ENCODE measurements around a stretch of chr17.

DNA sequence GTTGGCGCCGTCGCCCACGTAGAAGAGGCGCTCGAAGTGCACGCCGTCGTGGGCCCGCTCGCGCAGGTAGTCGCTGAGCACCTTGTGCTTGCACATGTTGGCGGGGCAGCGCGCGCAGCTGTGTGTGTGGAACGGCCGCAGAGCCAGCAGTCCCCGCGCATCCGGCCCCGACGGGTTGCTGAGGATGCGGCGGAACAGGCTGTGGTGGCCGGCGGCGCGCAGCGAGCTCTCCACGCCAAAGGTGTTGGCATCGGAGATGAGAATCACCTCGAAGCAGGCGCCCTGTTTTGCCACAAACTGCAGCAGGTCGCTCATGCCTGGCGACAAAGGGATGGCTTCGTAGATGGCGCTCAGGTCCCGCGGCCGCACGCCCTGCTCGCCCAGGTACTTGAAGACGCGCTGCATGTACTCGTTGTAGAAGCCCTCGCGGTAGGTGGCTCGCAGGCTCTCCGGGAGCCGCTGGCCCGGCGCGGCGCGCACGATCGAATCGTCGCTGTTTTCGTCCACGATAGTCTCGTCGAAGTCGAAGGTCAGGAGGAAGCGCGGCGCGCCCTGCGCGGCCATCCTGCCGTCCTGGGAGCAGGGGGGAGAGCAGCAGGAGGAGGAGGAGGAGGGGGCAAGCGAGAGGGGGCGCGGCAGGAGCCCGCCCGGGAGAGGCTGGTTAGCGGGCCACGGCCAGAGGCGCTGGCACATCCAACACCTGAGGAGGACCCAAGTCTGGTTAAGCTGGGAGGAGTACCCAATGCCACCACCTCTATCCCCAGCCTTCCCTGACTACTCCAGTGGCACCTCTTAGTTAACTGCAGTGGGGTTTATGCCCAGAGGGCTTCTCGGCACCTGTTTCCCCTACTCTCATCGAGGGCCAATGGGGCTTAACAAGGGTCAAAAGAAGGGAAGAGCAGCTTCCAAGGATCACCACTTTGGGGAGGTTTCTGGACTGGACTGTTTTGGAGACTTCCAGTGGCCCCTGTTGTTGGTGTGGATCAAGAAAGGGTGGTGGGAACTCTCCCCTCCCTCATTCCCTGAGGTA, 5.8 kb downstream of the PHOSPHO1 start:
- PRO-cap: no peak
- RRBS: 2% methylated on average over 5 of the region's 83 CpGs

DNA sequence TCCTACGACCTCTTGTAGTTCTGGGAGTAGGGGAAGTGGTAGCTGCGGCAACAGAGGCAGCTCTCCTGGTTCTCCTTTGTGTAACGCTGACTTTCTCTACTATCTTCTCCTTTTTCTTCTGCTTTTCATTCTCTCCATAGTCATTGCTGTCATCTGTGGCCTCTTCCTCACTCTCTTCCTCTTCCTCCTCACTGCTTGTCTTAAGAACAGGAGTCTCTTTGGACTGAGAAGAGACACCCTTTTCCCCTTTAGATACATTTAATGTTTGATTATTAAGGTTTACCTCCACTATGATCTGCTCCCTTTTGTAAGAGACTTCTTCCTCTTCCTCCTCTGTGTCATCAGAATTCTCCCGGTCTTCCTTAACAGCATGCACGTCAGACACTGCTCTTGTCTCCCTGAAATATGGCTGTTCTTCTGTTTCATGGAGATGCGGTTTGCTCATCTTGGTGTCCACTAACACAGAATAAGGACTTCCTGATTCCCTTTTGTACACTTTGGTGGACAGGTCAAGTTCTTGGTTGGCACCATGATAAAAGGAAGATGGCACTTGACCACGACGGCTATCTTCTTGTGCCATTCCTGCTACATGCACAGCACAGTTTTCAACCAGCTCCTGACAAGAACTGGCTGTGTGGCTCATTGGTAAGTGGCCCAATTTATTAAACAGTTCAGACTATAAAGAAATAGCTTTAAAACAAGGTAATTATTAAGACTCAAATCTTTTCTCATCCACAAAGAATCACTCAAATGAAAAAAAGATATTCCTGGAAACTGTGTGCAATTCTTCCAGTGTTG, 44.8 kb downstream of the ZNF652 start:
- PRO-cap: no peak
- RRBS: no CpG with 5 or more reads among the region's 8 CpGs

DNA sequence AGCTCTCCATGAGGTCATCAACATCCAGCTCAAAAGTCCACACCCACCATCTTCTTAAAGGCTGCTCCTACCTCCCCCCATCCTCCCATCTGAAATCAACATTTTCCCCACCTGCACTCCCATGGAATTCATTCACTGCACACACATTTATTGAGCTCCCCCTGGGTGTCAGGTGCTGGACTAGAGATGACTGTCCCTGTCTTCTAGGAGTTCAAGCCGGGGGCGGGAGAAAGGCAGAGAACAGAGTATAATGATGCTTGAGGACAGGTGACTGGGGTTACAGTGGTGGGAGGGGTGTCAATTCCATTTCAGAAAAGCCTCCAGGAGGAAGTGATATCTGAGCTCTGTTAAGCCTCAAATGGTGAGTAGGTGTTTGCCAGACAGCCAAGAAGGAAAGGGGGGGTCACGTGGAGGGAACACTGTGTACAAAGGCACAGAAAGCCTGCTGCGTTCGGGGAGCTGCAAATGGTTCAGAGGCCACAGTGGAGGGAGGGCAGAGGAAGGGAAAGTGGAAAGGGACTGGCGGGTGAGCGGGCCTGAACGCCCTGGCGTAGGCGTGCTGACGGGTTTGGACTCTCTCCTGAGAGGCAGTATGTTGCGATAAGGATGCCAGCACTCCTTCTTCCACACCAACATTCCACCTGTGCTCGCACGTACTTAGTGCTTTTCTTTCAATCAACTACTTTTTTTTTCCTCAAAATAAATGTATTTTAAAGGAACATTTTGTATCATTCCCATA, 9.7 kb upstream of the NXPH3 start:
- PRO-cap: no peak
- RRBS: no CpG with 5 or more reads among the region's 14 CpGs

DNA sequence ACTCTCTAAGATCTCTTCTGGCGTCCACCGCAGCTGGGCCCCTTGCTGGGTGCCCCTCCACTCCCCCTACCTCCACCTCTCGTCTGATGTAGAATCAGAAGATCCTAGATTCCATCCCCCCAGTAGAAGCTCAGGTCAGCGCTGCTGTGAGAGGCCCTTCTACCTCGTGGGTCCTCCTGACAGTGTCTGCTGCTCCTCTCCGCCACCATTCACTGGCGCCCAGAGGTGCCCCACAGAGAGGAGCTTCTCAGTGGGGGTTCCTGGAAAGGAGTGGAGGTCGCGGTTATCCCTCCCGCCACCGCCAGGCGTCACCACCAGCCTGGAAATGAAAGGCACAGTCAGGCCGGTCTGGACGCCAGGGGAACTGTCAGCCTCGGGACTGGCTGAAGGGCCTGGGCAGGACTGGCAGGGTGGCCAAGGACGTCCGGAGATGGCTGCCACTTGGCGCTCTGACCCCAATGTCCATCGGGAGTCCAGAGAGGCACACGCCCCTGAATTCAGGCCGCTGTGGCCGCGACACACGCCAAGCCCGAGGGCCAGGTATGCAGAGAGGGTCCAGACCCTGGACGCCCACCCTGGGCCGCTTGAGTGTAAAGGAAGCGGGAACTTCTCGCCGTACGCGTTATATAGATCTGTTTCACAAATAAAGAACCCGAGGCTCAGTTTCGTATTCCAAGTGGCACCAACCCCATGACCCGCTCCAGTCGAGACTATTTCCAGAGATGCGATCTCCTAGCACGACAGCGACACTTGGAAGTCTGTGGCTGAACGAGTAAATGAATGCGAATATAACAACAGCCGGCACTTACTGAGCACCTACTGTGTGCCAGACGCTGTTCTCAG, 7.7 kb upstream of the NXPH3 start:
- PRO-cap: no peak
- RRBS: 3% methylated on average over 5 of the region's 43 CpGs

- PRO-cap: no peak
- RRBS: no CpG with 5 or more reads among the region's 3 CpGs
These were observed 27.4 kb downstream of the NXPH3 start for GRCh38 chr17:49602896-49603575.

- PRO-cap: no peak
- RRBS: no CpG with 5 or more reads among the region's 6 CpGs
These were observed 39.2 kb downstream of the SPOP start for GRCh38 chr17:49638628-49639189.

DNA sequence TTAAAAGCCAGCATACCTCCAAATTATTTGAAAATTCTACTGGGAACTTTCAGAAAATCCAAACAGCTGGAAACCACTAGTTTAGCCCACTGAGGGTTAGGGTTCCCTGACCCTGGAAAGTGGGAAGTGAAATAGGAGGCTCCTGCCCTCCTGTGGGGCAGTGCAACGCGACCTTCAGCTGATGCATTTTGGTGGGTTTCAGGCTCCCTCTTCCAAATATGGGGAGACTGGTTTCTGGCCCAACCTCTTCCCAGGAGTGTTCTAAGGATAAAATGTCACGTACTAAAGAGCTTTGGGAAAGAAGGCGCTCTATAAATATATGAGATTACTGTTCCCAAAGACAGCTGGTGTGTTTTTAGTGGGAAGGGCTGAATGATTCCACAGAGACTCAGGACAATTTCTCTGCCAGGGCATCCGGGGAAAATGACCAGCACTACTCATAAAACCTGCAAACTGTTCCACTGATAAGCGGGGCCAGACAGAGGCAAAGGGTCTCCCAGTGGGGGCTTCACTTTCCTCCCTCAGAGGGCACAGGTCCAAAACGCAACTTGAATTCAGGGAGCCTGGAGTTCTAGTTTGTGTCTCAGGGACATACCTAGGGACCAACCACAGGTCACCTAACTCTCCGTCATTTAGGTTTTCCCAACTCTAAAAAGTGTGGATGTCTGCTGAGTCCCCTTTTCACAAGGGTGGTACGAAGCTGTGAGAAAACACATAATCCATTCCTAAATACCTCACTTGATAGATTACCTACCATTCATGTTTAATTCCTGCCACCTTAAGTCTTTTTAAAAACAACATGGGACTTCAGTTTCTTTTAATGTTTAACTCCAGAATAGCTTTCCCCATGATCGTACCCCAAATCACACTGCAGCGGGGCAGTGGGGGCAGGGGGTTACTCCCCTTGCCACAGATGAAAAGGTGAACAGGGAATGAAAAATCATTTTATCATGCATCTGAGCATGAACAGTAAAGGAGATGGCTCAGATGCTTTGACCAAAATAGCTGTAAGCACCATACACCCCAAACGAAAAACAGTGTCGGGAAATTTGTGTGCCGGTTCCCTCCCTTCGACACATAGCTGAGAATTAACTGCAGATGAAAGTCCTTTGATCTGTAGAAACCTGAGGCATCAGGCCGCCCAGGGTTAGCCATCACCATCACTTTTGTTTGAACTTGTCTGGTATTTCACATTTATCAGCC, 9.4 kb downstream of the SLC35B1 start:
- PRO-cap: no peak
- RRBS: no CpG with 5 or more reads among the region's 16 CpGs

GRCh38 chr17:49699128-49699630, 8.6 kb downstream of the SLC35B1 start:
- PRO-cap: unidirectional peak, minus-strand start at chr17:49699407
- RRBS: no CpG with 5 or more reads among the region's 2 CpGs

GRCh38 chr17:49700408-49701586, 7.0 kb downstream of the SLC35B1 start:
- PRO-cap: no peak
- RRBS: no CpG with 5 or more reads among the region's 8 CpGs

GRCh38 chr17:49845297-49845927, 2.5 kb downstream of the TAC4 start:
- PRO-cap: no peak
- RRBS: no CpG with 5 or more reads among the region's 6 CpGs

- PRO-cap: bidirectional peak, plus-strand start at chr17:49851978, minus-strand start at chr17:49851893
- RRBS: no CpG with 5 or more reads among the region's 21 CpGs
These were observed 4.0 kb upstream of the TAC4 start for GRCh38 chr17:49851828-49852212.

DNA sequence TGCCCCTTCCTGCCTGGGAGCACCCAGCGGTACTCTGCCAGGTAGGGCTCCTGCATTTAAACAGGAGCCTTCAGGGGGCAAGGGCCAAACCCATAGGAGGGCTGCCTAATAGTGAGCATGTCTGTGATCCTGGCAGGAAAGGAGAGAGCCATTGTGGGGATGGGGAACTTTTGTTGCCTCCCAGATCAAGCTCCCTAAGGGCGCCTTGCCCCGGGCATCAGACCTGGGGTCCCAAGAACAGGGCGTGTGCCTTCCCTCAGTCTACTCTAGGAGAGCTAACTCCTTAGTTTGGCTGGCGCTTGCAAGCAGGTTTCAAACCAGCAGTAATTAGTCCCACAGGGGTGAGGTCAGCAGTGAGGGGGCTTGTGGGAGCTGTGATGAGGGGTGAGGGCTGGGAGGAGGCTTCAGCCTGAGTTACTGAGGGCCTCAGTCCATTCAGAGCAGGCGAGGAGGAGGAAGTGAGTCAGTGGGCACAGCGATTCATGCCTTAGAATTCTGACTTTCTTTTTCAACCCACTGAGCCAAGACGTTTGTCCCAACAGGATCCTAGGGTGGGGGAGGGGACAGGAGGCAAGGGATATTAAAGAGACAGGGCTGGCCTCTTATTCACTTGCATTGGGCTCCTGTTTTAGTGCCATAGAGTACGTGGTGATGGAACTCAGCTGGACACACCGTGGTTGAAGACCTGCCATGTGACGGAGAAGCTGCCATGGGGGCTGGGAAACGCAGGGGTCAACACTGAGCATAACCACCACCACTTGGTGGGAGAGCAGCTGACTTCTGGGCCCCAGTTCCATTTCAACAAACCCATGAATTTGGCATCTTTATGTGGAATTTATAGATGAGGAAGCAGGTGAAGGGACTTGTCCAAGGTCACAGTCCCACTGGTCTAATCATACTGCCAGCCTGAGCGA, 8.4 kb upstream of the ITGA3 start:
- PRO-cap: unidirectional peak, minus-strand start at position 497 of the sequence
- RRBS: no CpG with 5 or more reads among the region's 13 CpGs

DNA sequence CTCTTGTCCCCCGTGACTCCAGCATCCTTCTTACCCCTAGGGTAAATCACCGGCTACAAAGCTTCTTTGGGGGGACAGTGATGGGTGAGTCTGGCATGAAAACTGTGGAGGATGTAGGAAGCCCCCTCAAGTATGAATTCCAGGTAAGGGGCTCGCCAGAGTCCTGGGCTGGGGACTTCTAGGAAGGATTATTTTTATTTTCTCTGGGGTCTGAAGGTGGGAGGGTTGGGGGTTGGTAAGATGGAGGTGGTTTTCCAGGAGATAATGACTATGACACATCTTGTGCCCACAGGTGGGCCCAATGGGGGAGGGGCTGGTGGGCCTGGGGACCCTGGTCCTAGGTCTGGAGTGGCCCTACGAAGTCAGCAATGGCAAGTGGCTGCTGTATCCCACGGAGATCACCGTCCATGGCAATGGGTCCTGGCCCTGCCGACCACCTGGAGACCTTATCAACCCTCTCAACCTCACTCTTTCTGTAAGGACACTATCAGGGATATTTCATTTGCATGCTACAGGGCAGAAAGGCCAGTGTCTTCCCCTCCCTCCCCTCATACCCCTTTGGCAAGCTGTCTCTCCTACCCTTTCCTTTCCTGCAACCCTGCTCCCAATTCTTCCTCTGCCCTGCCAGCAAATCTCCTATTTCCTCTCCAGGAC, 16.2 kb upstream of the PDK2 start:
- PRO-cap: no peak
- RRBS: no CpG with 5 or more reads among the region's 7 CpGs

- PRO-cap: no peak
- RRBS: no CpG with 5 or more reads among the region's 12 CpGs
These were observed 15.1 kb upstream of the PDK2 start for GRCh38 chr17:50079945-50080460.

DNA sequence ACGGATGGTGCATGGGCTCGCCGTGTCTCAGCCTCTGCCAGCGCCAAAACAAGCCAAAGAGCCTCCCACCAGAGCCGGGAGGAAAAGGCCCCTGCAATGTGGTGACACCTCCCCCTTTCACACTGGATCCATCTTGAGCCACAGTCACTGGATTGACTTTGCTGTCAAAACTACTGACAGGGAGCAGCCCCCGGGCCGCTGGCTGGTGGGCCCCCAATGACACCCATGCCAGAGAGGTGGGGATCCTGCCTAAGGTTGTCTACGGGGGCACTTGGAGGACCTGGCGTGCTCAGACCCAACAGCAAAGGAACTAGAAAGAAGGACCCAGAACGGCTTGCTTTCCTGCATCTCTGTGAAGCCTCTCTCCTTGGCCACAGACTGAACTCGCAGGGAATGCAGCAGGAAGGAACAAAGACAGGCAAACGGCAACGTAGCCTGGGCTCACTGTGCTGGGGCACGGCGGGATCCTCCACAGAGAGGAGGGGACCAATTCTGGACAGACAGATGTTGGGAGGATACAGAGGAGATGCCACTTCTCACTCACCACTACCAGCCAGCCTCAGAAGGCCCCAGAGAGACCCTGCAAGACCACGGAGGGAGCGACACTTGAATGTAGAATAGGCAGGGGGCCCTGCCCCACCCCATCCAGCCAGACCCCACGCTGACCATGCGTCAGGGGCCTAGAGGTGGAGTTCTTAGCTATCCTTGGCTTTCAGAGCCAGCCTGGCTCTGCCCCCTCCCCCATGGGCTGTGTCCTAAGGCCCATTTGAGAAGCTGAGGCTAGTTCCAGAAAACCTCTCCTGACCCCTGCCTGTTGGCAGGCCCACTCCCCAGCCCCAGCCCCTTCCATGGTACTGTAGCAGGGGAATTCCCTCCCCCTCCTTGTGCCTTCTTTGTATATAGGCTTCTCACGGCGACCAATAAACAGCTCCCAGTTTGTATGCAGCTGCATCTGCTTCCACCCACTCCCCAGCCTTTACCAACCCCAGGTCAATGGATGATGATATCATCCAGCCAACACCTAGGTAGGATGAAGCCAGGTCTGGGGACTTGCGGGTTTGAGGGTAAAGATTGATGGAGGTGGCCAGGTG, 5.3 kb upstream of the PDK2 start:
- PRO-cap: no peak
- RRBS: 77% methylated on average over 2 of the region's 22 CpGs

- PRO-cap: no peak
- RRBS: no CpG with 5 or more reads among the region's 20 CpGs
These were observed 13.0 kb downstream of the PDK2 start for GRCh38 chr17:50107748-50109023.

DNA sequence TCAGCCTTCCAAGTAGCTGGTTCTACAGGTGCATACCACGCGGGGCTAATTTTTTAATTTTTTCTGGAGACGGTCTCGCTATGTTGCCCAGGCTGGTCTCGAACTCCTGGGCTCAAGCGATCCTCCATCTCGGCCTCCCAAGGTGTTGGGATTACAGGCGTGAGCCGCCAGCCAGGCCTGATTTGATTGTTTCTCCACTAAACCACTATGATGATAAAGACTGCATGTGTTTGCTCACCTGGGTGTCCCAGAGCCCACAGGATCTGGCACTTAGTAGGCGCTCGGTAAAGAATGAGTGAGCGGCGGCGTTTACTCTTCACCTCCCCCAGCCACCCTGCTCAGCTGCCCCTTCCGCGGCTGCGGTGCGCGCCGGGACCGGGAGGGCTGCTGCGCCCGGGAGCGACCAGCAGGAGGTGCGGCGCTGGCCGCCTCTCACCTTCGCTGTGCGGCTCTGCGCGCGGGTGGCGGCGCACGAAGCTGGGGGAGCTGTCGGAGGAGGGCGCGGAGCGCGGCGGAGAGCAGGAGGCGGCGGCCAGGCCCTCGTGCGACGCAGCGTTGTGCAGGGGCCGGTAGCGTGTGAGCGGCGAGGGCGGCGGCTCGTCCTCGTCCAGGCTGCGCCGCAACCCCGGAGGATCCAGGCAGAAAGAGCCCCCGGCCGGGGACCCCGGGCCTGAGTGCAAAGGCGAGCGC, 12.8 kb downstream of the SAMD14 start:
- PRO-cap: no peak
- RRBS: 12% methylated on average over 11 of the region's 63 CpGs

- PRO-cap: unidirectional peak, minus-strand start at chr17:50133350
- RRBS: no CpG with 5 or more reads among the region's 6 CpGs
These were observed 3.1 kb upstream of the SAMD14 start for GRCh38 chr17:50132763-50133666.

DNA sequence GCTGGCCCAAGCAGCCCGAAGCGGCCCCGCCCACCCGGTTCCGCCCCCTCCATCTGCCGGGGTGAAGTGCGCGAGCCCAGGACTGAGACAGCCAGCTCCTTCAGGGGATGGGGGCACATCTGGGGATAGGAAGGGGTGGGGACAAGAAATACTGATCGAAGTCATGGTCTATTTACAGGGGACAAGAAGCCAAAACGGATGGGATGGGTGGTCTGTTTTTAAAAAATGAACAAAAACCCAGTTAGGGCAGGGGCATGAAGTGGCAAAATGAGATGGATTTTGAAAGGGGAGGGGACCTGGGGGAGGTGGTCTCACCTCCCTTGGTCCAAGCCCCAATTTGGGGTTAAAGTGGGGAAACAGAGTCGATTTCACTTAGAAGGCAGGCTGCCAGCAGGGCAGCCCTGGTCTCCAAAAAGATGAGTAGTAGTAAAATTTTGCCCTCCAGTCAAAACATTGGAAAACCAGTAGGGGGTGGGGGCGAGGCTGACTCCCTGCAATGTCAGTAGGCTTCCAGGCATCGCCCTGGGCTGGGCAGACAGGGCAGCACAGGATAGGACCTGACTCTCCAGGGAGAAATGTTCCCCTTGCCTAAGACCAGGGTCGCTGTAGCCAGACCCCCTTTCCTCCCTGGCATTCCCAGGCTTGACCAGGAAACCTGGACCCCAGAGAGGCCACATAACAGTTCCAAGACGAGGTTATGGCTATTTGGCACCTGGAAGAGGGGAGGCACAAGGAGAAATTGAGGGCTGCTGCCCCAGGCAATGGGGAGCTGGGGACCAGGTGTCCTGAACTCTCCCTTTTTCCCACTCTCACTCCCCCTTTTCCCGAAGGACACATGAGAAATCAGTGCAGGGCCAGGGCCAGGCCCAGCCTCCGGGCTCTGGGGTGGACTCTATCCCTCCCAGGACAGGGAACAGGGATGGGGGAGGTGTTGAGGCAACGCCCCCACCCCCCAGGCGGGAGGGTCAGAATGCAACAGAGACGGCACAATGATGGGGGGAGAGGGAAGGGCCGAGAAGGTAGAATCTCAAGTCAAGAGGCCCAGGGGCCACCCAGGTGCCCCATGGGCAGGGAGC, 4.2 kb upstream of the SAMD14 start:
- PRO-cap: no peak
- RRBS: 37% methylated on average over 4 of the region's 21 CpGs

DNA sequence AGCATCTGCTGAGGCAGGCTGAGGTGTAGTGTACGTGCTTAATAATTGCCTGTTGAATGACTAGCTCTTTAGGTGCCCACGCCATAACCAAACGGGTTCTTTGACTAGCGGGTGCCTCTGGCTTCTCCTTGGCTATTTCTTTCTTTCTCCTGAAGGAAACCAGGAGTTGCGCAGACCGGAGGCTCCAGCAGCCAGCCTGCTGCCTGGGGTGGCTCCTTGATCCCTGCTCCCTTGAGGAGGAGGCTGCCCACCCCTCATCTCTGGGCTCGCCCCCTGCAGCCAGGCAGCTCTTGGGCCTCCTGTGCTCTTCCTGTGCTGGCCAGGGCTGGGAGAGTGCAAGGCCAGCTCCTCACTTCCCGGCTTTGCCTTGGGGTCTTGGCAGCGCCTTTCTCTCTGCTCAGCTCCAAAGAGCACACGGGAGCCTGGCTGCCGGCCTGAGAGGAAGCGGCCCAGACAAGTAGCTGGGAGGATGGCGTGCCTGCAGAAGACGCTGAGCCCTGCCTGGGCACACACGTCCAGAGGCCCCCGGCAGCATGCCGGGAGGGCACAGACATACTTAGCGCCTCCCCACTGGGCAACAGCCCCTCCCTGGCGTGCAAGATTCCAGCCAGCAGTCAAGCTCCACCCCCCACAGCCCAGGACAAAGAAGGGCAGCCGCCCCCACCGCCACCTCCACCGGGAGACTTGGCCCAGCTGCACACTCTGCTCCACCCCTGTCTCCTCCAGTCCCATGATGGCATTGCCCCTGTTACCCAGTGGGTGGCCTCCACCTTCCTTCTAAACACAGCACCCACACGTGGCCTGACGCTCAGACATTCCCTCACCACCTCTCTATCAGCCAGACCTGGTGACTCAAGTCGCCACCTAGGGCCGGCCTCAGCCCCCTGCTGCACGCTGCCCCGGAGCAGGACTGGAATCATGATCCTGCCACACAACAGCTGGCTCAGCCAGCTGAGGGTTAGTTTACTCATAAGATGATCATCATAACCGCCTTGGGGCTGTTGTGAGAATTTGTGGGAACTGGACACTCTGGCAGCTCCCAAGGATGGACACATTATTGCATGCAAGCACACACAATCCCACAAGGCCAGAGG, 12.2 kb downstream of the SGCA start:
- PRO-cap: bidirectional peak, plus-strand start at position 483 of the sequence, minus-strand start at position 459 of the sequence
- RRBS: 6% methylated on average over 7 of the region's 29 CpGs

Data from kidney (tissue), 2 donors.